Neural cell (in vitro differentiated cells): ENCODE measurements around the genes SMPDL3A, NKAIN2 and RNF217.

- RAMPAGE, long total RNA = no peak
These were observed 70.7 kb downstream of the MAN1A1 start for GRCh38 chr6:119278518-119279633.

GRCh38 chr6:119313765-119314949, 35.4 kb downstream of the MAN1A1 start:
- RAMPAGE, long total RNA = no peak

GRCh38 chr6:121043634-121044102, 290.6 kb downstream of the TBC1D32 start:
- RAMPAGE, long total RNA = no peak

GRCh38 chr6:121584682-121585071, 149.2 kb downstream of the GJA1 start:
- RAMPAGE, long total RNA = no peak

DNA sequence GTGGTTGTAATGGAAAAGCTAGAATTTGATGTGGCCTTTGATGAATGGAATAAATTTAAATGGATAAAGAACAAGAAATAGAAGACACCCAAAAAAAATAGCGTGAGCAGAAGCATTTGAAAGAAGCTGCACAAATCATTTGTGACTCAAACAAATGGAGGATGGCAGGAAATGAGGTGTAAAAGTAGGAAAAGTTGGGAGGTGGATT, 324.9 kb upstream of the HSF2 start:
- RAMPAGE, long total RNA = no peak

GRCh38 chr6:122211418-122212014, 187.9 kb upstream of the HSF2 start:
- RAMPAGE, long total RNA = no peak

- RAMPAGE, long total RNA = start-site peak on the plus strand at chr6:122789224-122789337, 600 and 573 reads in 2 replicates
These were observed at the start of gene SMPDL3A for GRCh38 chr6:122788891-122789433. Gene SMPDL3A (plus strand): TSS chr6:122789258.

GRCh38 chr6:122790088-122790368, 970 bp downstream of the SMPDL3A start:
- RAMPAGE, long total RNA = no peak

- RAMPAGE, long total RNA = no peak
These were observed 49.3 kb downstream of the TRDN start for GRCh38 chr6:123587566-123587765.

GRCh38 chr6:123803006-123804505, at the start of gene NKAIN2:
Gene NKAIN2 (plus strand): TSS chr6:123803865.
- RAMPAGE, long total RNA = no peak

- RAMPAGE, long total RNA = no peak
These were observed at the start of gene RNF217 for GRCh38 chr6:124961700-124962554. Gene RNF217 (plus strand): TSS chr6:124962437.

DNA sequence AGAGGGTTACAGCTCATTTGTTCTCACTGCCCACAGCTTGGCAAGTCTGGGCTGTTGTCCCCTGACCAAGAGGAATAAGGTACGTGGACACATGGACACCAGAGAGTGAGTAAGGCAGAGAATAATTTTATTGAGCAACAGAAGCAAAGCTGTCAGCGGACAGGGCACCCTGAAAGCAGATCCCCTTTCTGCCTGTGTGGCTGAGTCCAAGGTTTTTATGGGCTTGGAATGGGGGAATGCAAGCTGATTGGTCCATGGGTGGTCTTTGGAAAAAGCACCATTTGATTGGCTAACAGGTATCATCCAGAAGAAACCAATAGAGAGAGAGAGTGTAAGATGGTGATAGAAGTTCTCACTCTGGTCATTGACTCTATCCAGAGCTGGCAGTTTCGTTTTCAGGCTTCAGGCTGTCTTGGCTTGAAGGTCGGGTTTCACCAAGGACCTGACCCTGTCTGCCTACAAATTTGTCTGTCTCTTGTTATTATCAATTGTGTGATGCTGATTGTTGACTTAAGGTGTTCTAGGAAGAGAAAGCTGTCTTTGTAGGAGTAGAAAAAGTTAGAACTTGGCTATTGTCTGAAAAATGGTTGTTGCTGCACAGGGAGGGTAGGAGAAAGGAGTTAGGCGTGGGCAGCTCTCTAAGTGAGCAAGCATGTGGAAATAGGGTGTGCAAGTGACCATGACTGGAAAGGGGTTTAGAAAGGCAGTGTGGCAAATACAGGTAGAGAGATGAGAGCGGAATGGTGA, 16.7 kb downstream of the RNF217 start:
- RAMPAGE, long total RNA = no peak

DNA sequence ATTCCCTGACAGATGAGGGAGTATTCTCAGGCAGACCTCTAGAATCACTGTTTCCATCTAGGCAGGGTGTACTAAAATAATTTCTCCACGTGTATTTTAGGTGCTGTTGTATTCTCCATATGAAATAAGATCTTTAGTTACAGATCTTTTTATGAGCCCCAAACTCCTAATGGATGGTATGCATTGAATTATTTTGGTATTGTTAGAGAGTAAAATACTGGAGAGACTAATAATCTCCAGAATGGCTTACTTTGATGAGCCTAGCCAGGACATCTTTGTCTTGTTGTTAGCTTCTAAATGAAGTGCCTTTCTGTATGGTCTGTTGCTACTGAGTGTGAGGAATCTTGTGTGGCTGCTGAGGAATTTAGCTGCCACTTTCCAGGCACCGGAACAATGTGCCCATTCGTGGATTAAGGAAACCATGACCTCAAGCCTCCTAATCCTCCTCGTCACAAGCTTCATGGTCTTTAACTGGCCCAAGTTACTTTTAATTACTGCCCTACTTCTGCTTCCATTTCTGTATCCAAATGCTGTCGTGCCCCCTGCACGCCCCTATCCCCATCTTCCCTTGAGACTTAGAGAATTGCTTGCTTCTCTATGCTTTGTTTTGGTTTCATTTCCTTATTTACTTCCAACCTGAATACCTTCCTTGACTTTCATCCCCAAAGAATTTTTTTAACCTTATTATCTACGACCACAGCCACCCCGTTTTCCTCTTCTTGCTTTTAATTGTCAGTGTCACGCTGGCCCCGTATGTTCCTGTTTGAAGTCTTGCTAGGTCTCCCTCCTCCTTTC, 39.9 kb downstream of the RNF217 start:
- RAMPAGE, long total RNA = no peak

- RAMPAGE, long total RNA = no peak
These were observed 82.8 kb downstream of the RNF217 start for GRCh38 chr6:125044907-125045581.

GRCh38 chr6:125123489-125124622, 29.7 kb upstream of the TPD52L1 start:
- RAMPAGE, long total RNA = no peak

DNA sequence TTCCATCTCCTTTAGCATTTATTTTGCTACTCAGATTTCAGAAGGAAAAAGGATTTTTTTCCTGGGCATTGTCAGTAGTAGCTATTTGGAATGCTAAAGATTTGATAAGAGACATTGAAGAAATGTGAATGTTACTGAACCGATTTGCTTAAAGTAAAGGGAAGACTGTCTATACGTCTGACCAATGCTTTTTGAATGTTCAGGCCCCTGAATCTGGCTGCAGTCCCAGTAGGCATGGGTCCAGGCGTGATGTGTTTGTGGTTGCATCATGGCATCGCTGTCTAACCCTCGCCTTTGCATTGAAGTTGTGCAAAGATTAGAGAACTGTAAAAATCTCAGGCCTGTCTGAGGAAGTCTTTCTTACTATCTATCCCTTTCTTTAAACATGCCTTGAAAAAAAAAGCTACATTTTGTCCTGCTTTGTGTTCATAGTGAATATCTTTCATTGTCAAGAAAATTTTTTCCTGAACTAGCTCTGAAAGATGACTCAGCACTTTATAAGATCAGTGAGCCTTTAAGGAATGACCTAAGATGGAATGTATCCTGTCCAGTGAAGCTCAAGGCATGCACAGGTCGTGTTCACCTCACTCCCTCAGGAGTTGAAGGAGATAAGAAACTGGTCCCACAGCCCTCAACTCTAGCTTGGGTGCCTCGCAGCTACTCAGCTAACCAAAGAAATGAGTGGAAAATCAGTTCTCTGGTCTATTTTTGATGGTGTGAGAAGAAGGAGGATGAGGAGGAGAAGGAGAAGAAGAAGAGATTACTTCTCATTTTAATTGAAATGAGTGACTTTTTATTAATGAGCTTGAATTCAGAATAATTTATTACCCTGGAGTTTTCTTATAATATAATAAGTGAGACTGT, 48.5 kb downstream of the TPD52L1 start:
- RAMPAGE, long total RNA = no peak

- RAMPAGE, long total RNA = no peak
These were observed 8.8 kb downstream of the TRMT11 start for GRCh38 chr6:125994993-125995720.

DNA sequence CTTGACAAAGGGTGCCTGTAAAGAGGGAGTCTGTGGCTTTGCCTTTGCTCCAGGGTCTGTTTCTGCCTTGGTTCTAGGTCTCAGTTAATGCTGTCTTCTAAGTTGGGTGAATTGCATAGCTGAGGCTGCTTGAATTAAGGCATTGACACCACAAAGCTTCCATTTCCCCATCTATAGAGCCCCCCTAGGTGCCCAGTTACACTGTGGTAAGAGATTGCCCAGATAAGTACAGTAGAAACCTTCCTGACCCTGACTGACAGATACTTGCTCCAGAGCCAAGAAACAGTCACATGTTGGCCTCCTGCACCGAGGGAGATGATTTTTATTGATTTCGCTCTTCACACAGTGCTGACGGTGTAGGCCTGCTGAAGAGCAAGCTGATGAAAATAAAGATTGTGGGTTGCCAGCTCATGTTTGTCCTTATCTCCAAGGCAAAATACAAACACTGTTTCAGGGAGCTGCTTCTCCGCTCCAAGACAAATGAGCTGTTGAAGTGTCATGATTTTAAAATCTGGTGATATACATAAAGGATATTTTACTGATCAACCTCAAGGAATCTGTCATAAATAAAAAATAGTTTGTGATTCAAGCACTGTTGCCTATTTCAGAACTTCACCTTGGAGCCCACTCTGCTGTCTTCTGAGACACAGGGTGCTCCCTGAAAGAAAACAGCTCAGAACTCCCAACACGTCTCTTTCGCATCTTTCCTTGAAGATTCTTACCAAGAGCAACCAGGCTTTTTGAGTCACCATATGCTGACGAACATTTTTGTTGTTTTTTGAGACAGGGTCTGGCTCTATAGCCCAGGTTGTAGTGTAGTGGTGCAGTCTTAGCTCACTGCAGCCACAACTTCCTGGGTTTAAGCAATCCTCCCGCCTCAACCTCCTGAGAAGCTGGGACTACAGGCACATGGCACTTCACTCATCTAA, 68.1 kb downstream of the TRMT11 start:
- RAMPAGE, long total RNA = no peak

DNA sequence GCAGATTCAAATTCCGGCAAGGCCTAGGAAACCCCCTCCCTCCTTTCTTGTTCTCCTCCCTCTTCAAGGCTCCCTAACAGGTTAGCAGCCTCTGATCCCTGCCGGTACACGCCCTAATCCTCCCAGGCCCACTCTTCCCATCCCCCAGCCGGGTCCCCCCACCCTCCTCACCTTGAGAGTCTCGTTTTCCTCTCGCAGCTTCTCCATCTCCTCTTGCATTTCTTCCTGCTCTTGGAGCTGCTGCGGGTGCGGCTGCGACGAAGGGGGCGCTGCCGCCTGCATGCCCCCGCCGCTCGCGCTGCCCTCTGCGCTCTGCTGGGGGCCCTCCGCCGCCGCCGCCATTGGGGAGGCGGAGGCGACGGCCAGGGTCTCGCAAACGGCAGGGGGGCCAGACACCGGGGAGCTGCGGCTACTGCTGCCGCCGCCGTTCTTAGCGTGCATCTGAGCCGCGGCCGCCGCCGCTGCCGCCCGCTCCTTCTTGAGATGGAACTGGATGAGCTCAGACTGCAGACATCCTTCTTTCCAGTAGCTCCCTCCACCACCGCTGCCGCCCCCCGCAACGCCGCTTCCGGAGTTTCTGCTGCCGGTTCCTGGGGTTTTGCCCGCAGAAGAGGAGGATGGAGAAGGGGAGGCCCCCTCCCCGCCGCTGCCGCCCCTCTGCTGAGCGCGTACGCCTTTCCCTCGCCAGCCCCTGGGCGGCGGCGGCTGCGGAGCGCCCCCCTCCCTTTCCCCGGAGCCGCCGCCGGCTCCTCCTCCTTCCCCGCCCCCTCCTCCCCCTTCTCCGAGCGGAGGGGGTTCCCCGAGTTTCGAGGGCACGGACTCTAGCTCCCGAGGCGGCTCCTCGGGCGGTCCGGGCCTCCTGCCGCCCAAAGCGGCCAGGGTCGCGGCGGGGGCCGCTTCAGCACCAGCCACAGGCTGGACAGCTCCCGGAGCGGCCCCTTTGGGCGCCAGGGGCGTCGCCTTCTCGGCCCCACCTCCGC, 56.4 kb upstream of the KIAA0408 start:
- RAMPAGE, long total RNA = no peak

GRCh38 chr6:128480099-128480781, 40.2 kb downstream of the PTPRK start:
- RAMPAGE, long total RNA = no peak